HL-60 (cell line): ENCODE measurements around the gene EPDR1.

DNA sequence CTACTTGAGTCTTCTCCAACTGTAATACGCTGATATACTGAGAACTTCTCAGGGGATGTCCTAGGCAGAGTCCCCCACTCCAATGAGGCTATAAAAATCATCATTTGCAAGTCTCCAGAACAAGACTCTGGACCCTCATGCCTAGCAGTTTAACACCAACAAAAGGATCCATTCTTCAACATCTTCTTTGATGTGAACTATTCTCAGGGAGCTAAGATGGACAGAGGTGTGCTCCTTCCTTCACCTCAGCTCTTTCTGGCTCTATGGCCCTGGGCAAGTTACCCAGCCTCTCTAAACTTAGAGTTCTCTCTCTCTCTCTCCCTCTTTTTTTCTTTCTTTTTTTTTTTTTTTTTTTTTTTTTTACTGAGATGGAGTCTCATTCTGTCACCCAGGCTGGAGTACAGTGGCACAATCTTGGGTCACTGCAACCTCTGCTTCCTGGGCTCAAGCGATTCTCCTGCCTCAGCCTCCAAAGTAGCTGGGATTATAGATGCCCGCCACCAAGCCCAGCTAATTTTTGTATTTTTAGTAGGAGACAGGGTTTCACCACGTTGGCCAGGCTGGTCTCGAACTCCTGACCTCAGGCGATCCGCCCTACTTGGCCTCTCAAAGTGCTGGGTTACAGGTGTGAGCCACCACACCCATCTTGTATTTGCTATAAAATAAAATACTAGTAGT, 22.7 kb downstream of the ELMO1 start:
- RRBS = no CpG with 5 or more reads among the region's 7 CpGs

DNA sequence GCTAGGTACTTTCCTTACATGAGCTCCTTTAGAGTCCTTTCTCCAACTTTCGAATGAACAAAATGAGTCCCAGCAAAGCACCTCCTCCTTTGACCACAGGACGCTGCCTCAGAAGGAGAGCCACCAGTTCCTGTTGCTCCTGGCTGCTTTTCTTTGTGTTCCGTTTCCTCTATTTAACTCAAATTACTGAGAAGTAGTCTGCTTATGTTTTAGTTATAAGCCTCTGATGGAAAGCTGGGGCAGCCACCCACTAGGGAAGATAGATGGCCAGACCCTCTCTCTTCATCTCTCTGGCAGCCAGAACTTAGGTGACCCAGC, 82.4 kb upstream of the NME8 start:
- RRBS = no CpG with 5 or more reads among the region's 3 CpGs

GRCh38 chr7:37920388-37921390, at the start of gene EPDR1:
Gene EPDR1, plus strand, starts transcription at chr7:37920640.
- RRBS = 5% methylated on average over 20 of the region's 71 CpGs

DNA sequence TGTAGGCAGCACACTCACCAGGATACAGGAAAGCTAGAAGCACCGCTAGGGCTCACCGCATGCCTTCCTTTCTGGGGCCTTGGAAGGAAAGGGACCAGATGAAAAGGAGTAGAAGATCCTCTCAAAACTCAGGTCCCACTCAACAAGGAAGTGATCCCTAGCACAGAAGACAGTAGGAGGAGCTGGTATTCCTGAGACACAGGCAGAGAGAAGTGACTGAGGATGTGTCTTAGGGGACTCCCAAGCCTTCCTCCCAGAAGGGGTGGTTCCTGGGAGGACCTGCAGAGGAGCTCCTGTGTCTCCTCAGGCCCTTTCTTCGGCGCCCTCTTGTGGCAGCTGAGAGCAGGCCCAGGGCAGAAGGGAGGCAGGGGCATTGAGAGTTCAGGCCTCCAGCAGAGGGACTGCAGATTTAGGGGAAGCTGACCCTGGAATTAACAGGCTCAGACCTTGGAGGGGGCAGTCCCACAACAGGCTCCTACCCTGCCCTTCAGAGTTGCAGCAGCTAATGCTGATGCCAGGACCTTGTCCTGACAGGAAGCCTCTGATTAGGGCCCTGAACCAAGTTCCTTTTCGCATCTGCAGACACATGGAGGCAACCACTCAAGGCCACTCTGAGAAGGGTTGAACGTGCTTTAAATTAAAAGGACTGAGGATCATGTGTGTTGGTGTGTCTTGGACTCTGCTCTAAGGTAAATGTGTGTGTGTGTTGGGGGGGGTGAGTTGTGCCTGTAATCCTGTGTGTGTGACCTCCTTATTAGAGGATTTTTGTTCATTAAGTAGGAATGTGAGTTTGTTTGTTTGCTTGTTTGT, 167.6 kb downstream of the STARD3NL start:
- RRBS = no CpG with 5 or more reads among the region's 6 CpGs

DNA sequence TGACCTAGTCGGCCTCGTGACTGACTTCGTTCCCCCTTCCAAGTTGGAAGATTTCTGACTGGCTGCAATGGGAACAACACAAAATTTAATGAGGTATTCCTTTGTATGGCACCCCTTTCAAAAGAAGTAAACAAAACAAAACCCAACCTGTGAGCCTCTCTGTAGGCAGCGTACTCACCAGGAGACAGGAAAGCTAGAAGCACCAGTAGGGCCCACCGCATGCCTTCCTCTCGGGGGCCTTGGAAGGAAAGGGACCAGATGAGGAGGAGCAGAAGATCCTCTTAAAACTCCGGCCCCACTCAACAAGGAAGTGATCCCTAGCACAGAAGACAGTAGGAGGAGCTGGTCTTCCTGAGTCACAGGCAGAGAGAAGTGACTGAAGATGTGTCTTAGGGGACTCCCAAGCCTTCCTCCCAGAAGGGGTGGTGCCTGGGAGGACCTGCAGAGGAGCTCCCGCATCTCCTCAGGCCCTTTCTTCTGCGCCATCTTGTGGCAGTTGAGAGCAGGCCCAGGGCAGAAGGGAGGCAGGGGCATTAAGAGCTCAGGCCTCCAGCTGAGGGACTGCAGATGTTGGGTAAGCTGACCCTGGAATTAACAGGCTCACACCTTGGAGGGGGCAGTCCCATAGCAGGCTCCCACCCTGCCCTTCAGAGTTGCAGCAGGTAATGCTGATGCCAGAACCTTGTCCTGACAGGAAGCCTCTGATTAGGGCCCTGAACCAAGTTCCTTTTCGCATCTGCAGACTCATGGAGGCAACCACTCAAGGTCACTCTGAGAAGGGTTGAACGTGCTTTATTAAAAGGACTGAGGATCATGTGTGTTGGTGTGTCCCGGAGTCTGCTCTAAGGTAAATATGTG, 171.8 kb downstream of the STARD3NL start:
- RRBS = no CpG with 5 or more reads among the region's 12 CpGs

GRCh38 chr7:38672643-38673038, 41.5 kb upstream of the AMPH start:
- RRBS = no CpG with 5 or more reads among the region's 4 CpGs

DNA sequence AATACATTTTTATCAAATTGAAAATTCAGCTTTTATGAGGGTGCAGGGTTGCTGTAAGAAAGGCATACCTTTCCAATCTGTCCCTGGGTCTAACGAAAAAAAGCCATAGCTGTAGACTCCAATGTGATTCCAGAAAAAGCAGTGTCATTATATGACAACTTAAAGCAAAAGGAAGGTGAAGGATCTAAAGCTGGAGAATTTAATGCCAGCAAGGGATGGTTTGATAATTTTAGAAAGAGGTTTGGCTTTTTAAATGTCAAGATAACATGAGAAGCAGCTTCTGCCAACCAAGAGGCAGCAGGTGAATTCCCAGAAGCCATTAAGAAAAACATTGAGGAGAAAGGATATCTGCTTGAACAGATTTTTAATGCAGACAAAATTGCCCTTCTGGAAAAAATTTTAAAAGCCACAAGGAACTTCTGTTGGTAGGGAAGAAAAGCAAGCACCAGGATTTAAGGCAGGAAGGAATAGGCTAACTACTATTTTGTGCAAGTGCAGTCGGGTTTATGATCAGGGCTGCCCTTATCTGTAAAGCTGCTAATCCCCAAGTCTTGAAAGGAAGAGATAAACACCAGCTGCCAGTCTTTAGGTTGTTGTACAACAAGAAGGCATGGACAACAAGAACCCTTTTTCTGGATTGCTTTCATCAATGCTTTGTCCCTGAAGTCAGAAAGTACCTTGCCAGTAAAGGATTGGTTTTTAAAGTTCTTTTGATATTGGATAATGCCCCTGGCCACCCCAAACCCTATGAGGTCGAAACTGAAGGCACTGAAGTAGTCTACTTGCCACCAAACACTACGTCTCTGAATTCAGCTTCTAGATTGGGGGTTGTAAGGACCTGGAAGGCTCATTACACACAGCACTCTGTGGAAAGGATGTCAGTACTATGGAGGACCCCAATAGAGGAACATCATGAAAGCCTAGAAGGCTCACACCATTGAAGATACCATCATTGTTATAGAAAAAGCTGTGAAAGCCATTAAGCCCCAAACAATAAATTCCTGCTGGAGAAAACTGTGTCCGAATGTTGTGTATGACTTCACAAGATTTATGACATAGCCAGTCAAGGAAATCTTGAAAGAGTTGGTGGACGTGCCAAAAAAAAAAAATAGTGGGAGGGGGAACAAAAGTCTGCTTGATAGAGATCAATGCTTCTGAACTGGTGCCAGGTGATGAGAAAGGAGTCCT, 40.7 kb downstream of the RALA start:
- RRBS = no CpG with 5 or more reads among the region's 6 CpGs

DNA sequence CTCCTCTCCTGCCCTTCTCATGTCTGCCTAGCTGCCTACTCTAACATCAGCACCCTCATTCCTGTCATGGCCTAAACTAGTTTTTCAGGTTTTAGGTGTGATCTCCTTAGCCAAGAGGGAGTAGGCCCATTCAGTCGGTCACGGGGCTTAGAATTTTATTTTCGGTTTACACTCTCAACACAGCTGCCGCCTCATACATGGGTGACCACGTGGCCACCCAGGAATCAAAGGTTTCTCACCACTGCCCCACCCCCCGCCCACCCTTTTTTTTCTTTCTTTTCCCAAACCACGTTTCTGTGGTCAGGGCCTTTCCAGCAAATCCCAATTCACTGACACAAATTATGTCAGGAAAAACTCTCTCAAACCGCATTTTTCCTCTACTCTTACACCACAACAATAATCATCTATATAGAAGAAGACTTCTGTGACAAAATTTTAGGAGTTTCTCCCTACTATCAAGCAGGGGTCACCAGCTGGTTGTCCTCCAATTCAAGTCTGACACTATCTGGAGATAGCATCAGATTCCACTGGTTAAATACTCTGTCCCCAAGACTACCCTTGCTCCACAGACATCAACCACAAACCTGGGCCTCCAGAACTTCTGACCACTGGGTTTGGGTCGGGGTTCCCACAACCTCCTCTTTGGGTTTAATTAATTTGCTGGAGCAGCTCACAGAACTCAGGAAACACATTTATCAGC, 97.4 kb downstream of the RALA start:
- RRBS = no CpG with 5 or more reads among the region's 9 CpGs

- RRBS = 3% methylated on average over 14 of the region's 56 CpGs
These were observed 109.7 kb downstream of the RALA start for GRCh38 chr7:39732617-39733828.

DNA sequence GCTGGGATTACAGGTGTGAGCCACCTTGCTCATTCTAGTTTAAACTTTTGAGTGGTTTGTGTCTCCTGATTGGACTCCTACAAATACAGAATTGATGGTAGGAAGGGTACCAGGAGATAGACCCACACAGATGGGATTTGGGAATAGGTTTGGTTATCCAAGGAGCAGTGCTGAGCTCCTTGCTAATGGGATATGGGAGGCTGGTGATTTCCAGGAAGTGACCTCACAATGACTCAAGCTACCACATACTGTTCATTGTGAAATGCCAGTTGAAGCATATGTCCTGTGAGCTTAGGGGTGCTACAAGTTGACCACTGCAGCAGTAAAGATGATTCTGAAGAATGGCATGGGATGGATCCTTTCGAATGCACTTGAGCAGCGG, 158.1 kb downstream of the RALA start:
- RRBS = no CpG with 5 or more reads among the region's 2 CpGs

- RRBS = 2% methylated on average over 12 of the region's 63 CpGs
These were observed 116.9 kb upstream of the CDK13 start for GRCh38 chr7:39833076-39833618.

DNA sequence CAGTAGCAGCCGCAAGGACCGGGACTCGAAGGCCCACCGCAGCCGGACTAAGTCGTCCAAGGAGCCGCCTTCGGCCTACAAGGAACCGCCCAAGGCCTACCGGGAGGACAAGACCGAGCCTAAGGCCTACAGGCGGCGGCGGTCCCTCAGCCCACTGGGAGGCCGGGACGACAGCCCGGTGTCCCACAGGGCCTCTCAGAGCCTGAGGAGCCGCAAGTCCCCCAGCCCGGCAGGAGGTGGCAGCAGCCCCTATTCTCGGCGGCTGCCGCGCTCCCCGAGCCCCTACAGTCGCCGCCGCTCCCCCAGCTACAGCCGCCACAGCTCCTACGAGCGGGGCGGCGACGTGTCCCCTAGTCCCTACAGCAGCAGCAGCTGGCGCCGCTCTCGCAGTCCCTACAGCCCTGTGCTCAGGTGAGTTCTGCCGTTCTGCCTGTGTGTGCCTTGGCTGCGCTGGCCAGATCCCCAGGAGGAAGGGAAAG, 1.4 kb downstream of the CDK13 start:
- RRBS = 4% methylated on average over 16 of the region's 38 CpGs

DNA sequence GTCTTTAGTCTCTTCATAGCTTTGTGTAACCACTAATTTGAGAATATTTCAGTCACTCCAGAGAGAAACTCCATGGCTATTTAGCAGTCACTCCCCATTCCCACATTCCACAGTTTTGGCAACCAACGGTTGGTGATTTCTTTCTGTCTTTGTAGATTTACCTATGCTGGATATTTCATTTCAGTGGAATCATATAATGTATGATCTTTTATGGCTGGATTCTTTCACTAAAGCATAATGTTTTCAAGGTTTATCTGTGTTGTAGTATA, 22.3 kb downstream of the CDK13 start:
- RRBS = no CpG with 5 or more reads among the region's 1 CpG

GRCh38 chr7:39987570-39988289, 37.7 kb downstream of the CDK13 start:
- RRBS = no CpG with 5 or more reads among the region's 11 CpGs

GRCh38 chr7:39991713-39992067, 41.6 kb downstream of the CDK13 start:
- RRBS = no CpG with 5 or more reads among the region's 3 CpGs

DNA sequence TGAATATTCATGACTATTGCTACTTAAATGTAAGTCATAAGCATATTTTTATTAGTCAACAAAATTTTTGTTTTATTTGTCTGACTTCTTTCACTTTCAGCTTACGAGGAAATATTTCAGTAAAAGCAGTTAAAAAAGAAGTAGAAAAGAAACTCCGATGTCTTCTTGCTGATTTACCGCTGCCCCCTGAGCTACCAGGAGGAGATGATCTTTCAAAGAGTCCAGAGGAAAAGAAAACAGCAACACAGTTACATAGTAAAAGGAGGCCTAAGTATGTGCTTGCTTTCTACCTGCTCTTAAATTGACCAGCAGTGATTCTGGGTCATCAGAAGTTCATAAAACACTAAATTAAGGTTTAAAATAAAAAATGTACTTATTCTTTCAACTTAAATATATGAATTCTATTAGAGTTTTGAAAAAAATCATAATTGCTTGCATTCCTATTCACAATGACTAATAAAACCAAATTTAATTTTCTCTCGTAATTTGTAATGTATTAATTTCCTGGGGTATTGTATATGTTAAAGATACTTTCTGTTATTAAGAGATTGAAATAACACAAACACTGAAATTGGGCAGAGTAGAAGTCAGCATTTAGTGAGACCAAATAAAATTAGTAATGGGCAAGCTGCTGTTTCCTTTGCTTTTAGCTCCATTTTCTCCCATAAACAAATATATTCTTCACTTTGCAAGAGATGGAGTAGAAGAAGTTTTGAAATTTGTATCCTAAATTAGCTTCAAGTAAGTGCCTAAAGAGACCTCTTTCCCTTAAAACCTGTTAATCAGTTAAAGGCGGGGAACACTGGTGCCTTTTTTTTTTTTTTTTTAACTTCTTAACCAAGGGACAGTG, 47.6 kb downstream of the CDK13 start:
- RRBS = no CpG with 5 or more reads among the region's 5 CpGs

DNA sequence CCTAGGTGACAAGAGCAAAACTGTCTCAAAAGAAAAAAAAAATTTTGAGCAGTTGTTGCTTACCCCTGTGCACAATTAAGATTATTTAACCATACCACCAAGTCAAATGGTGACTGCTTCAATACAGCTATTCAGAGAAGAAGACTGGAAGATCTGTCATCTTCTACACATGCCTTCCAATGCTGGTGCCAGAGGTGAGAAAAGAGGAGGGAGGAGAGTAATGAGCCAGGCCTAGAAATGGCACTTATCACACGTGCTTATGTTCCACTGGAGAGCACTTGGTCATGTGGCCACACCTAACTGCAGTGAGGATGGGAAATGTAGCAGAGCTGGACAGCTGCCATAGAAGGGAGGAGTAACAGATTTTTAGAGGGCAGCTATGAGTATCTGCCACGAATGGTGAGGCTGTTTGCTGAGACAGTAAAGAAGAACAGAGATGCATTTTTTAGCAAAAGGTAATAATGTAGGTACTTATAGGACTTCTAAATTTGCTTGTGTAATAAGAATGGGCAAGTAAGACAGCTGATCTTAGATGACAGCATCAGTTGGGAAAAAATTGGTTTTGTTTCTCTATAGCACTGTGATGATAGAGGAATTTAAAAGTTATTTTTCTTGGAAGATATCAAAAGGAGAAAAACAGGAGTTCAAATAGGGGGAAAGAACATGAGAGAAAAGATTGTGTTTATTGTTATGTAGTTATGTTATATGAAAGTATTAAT, 77.0 kb downstream of the MPLKIP start:
- RRBS = no CpG with 5 or more reads among the region's 2 CpGs

- RRBS = no CpG with 5 or more reads among the region's 7 CpGs
These were observed 41.7 kb downstream of the MPLKIP start for GRCh38 chr7:40092477-40093421.

DNA sequence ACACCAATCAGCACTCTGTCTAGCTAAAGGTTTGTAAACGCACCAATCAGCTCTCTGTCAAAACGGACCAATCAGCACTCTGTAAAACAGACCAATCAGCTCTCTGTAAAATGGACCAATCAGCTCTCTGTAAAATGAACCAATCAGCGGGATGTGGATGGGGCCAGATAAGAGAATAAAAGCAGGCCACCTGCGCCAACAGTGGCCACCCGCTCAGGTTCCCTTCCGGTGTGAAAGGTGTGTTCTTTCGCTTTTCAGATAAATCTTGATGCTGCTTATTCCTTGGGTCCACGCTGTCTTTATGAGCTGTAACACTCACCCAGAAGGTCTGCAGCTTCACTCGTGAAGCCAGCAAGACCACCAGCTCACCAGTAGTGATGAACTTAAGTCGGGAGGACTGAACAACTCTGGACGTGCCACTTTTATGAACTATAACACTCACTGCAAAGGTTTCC, 763.0 kb downstream of the SUGCT start:
- RRBS = no CpG with 5 or more reads among the region's 11 CpGs